Endometrial microvascular endothelial cells (primary cell): ENCODE measurements around the gene PCDH18.

GRCh38 chr4:128424391-128424721, 136.7 kb upstream of the PGRMC2 start:
- RAMPAGE, long total RNA = no peak

GRCh38 chr4:128472833-128473169, 185.2 kb upstream of the PGRMC2 start:
- RAMPAGE, long total RNA = no peak

GRCh38 chr4:128529049-128529456, 241.4 kb upstream of the PGRMC2 start:
- RAMPAGE, long total RNA = no peak

GRCh38 chr4:128584234-128584860, 225.2 kb upstream of the JADE1 start:
- RAMPAGE, long total RNA = no peak

DNA sequence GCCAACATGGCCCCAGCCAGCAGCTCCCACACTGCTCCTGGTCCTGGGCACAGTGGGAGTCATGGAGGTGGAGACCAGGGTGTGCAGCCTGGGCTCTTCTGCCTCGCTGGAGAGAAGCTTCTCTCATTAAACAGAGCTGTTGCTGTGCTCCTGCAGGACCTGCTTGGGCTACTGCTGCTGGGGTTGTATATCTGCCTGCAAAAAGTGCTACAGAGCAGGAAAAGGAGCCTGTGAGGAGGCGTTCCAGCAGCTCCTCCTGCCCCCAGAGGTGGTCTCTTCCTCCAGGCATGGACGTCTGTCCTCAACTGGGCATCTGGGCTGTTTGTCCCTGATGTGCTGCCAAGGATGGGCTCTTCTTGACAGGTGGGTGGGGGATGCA, 37.8 kb downstream of the C4orf33 start:
- RAMPAGE, long total RNA = no peak

- RAMPAGE, long total RNA = no peak
Measured at GRCh38 chr4:130023928-130024162, 927.9 kb downstream of the C4orf33 start.

DNA sequence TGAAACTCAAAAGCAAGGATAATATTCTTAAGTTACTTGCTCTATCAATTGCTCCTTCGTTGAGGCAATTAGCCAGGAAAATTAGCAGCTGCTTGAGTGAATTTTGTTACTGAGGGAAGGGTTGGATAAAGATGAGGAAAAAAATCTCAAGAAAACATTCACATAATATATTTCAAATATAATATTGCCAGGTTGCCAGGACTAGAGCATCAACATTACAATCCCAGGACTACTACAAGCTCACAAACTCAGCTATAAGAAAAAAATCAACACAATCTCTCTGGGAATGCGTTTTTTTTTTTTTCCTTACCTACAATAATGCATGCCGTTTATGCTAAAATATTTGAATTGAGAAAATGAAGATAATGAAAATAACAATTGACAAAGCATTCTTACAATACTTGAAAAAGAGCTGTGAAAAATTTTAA, 1129.1 kb downstream of the C4orf33 start:
- RAMPAGE, long total RNA = no peak

- RAMPAGE, long total RNA = no peak
Measured at GRCh38 chr4:131729670-131730237, 1419.3 kb upstream of the PCDH10 start.

DNA sequence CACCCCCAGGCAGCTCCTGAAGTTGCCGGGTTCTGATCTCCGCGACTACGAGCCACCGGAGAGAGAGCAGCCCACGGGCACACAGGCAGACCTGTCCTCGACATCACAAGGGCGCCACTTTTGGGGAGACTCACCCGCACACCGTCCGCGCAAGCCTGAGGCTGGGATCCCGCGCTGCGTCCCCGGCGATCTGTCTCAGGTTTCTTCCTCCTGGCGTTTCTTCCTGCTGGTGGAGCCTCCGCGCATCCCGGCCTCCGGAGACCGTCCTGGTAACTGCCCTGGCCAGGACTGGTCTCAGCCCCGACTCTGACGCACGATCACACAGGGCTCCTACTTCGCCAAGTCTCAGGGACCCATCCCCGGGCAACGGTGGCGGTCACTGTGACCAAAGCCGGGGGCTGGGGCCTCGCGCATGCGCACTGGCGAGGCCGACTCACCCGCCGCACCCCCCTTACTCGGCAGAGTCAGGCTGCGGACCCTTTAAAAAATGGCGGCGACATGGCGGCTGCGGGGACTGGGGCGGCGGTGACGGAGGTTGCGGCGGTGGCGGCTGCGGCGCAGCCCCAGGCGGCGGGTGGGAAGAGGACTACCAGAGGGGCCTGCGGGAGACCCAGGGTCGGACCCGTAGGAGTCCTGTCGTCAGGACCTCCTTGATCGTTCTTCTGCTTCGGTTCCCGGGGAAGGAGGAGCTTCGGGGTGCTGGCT, 1173.2 kb upstream of the PCDH10 start:
- RAMPAGE, long total RNA = no peak

- RAMPAGE, long total RNA = no peak
Measured at GRCh38 chr4:133559864-133560193, 410.7 kb downstream of the PCDH10 start.

DNA sequence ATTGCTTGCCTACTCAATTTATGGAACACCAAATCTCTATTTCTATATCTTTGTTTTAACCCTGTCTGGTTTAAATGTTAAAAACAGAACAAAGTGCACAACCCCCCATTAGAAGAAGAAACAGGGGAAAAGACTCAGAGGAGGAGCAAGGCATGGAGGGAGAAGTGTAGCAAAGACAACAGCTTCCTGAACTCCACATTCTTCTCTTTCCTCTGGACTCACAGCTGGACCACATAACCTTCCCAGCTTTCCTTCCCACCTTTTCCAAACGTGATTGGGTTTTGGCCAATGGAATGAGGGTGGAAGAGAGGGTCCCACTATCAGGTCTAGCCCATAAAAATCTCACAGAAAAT, 267.2 kb downstream of the PABPC4L start:
- RAMPAGE, long total RNA = no peak

DNA sequence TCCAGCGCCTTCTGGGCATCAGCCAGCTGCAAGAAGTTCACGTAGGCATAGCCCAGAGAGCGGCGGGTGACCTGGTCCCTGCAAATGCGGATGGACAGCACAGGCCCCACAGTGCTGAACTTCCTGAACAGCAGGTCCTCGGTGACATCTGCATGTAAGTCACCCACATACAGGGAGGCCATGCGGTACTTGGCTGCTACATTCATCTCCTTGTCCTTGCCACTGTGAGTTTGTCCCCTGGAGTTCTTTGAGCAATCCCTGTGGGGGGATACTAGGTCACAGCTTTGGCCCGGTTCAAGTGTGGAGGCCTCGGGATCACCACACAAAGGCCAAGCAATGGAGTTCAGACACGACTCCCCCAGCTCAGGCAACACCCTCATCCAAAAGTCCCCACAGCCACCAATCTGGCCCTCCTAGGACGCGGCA, 762 bp downstream of the PABPC4L start:
- RAMPAGE, long total RNA = no peak

GRCh38 chr4:135995908-135996220, 1536.4 kb downstream of the PCDH18 start:
- RAMPAGE, long total RNA = no peak

DNA sequence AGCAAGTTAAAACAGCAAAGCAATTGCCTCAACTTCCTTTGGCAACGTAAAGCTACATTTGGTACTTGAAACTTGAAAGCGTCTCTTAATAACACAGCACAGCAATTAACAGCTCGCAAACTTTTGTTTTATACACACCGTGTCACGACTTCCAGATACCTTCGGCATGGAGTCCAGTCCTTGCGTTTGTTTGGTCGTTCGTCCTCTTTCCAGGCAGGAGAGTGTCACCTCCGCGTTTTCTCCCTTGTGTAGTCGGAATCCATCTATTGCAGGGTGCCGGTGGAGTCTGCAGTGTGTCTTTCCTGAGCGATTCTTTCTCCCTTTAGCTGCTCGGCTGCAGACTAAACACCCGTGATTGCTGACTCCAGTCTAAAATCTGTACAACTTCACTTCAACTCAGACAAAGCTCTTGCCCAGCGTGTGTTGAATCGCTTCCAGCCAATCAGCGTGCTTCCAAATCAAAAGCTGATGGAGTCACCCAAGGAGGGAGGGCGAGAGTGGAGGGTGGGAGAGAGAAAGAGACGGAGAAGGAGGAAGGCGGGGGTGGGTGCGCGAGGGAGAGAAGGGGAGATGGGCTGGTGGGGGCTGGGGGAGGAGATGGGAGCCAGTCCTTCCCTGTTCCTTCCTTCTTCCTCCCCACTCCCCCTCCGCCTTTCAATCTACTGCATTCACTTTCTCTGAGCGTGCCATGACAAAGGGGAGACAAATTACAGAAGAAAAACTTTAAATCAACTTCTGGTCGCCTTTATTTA, at the start of gene PCDH18:
TSS of gene PCDH18 (minus strand) at position 378 of the 752 bp plus-strand sequence.
- RAMPAGE, long total RNA = start-site peak on the minus strand centred at position 371 of the sequence, 56 bp wide, 7 and 16 reads in 2 replicates

- RAMPAGE, long total RNA = no peak
Measured at GRCh38 chr4:137532869-137533238, 560 bp upstream of the PCDH18 start.

- RAMPAGE, long total RNA = no peak
Measured at GRCh38 chr4:138112660-138113656, 129.2 kb downstream of the SLC7A11 start.

- RAMPAGE, long total RNA = no peak
Measured at GRCh38 chr4:138666436-138666930, 349.1 kb upstream of the NOCT start.

- RAMPAGE, long total RNA = no peak
Measured at GRCh38 chr4:138773337-138773802, 242.2 kb upstream of the NOCT start.

- RAMPAGE, long total RNA = no peak
Measured at GRCh38 chr4:138977519-138977921, 38.1 kb upstream of the NOCT start.

DNA sequence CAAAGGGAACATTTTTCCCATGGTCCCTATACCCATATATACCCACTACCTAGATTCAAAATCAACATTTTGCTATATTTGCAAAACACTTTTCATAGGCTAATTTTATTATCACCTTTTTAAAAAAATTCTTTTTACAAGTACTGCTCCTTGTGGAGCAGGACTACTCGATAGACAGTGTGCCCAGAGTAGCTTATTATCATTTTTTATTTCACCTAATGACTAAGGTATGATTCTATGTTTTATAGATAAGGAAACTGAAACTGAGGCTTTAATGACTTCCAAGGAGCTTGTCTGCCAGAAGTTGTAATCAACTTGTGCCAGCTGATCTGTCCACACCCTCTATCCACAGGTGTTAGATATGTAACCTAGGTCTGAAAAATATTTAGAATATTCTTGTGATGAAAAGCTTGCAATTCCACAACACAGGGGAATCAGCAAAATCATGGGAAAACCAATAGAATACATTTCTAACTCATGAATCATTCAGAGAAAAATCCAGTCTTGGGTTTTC, 1.4 kb upstream of the NOCT start:
- RAMPAGE, long total RNA = no peak